Metastatic Liver Carcinoma in the Adrenal Gland (tissue), 2 donors: ENCODE measurements around a stretch of chr5.

- PRO-cap, 2 experiments, result no peak in any of the 2 experiments
These were observed 352.6 kb downstream of the SPOCK1 start for GRCh38 chr5:137146309-137147088.

DNA sequence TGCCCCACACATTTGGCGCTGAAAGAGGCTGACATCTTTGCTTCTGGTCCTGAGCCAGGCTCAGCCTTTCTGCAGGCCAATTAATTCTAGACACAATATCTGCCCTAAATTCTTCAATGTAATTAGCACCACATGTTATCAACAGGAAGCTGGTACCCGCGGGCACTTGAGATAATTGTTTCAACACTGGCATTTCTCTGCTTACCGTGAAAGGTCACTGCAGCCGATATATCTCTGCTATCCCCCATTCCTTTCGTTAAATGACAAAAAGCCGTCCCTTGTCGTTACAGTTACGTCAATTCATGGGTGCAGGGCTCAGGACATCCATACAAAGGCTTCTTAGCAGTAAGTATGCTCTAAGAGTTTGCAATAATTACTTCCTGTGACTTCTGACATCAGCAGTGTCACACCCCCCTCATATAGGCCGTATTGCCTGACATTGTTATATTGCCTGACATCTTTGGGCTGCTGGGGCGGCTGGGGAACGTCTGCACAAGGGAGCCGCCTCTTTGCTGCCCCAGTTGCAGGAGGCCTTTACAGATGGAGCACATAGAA, 65.0 kb upstream of the SPOCK1 start:
- PRO-cap, 2 experiments, result no peak in any of the 2 experiments

DNA sequence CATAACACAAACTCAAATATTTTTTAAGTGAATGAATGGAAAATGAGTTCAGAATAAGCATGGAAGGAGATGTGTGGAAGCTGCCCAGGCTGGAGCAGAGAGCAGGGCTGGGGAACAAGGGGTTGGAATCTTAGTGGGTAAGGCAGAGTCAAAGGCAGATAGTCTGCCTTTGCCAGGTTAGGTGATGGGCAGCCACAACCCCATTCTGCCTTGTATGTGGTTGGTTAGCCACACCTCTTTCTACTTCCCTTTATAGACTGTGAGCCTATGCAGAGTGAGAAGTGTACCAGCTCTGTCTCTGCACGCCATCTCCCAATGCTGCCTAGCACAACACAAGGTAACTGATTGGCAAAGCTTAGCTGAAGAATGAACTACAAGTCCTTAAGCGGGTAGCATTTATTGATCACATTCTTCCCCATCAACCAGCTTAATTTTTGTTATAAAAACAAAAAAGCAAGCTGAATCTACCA, 69.7 kb downstream of the KLHL3 start:
- PRO-cap, 2 experiments, result no peak in any of the 2 experiments

DNA sequence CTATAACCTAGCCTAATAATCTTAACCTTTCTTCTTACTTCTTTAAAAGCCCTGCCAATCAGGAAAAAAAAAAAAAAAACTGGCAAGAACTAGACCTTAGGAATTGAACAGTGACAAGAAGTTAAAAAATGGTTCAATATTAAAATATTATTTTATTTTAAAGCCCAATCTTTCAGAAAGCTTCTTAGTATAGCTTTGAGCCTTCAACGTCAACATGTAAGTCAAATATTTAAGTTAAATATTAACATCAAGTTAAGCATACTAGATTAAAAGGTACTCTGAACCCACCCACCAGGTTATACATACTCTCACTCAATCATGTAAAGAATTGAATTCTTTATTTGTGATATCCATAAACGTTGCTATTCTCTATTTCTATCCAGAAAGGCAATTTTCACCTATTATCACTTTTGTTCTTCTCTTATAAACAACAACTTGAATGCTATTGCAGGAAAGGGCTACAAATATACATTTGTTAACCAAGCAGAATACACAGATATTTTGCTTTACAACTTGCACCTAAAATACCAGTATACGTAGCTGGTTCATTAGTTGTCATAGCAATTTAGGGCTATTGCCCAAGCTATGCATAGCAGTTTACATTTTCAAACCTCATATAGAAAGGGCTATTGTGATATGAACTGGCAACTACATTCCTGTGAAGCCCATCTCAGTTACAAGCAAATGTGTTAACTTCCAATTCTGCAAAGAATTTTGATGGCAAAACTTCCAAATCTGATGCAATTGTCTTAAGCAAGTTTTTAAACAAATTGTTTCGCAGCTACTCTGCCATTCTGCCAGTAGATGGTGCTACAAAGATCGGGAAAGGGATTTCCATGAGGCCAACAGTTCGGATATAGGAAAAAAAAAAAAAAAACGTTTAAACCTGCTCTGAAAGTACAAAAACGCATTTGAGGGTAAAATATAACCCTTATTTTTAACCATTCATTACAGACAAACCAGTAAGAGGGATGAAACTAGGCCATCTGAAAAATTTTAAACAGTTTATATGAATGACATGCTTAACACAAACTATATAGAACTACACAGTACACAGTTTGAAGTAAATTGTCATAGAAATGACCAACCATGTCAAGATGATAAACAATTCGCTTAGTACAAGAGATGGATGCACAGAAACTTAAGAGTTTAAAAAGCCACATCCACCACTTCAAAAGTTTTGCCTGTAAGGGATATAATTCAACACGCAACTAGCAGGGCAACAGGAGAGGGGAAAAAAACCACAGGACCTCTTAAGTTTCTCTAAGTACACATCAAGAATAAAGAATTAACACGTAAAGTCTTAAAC, 2.5 kb downstream of the HNRNPA0 start:
- PRO-cap, 2 experiments, result no peak in any of the 2 experiments

DNA sequence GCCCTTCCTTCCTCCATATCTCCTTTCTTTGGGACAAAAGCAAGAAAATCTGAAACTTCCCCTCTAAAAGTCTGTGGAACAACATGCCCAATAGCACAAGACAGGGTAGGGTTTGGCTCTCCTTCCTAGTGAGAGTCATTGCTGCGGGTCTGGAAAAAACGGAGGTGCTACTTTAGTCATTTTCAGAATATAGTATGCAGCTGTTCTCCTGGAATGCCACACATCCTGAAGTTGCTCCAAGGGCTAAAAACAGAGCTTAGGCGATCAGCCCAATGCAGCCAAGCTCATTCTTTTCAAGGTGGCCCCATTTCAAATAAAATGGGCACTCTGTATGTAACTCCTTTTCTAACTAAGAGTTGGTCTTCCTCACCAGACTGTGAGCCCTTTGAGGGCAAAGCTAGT, 39.5 kb upstream of the MYOT start:
- PRO-cap, 2 experiments, result no peak in any of the 2 experiments

DNA sequence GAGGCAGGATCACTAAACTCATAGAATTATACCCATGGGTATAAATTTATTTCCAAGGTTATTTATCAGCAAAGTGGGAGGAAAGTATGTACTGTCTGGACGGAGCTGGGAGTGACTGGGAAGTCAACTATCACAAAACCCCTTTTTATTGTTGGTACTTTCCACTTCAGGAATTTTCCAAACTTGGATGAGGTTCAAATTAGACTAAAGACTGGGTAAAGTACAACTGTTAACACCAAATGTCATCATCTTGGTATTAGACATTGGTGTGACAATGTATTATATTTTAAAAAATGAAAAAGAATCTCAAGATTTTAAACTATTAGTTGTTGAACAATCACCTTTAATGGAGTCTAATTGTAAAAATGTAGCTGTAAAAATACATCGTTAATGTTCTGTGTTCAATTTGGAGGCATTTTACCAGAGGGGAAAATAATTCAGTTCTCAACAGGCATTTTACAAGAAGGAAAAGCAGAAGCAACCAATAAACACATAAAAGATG, 29.6 kb upstream of the MYOT start:
- PRO-cap, 2 experiments, result no peak in any of the 2 experiments

GRCh38 chr5:138018245-138018650, 14.6 kb downstream of the FAM13B start:
- PRO-cap, 2 experiments, result no peak in any of the 2 experiments

DNA sequence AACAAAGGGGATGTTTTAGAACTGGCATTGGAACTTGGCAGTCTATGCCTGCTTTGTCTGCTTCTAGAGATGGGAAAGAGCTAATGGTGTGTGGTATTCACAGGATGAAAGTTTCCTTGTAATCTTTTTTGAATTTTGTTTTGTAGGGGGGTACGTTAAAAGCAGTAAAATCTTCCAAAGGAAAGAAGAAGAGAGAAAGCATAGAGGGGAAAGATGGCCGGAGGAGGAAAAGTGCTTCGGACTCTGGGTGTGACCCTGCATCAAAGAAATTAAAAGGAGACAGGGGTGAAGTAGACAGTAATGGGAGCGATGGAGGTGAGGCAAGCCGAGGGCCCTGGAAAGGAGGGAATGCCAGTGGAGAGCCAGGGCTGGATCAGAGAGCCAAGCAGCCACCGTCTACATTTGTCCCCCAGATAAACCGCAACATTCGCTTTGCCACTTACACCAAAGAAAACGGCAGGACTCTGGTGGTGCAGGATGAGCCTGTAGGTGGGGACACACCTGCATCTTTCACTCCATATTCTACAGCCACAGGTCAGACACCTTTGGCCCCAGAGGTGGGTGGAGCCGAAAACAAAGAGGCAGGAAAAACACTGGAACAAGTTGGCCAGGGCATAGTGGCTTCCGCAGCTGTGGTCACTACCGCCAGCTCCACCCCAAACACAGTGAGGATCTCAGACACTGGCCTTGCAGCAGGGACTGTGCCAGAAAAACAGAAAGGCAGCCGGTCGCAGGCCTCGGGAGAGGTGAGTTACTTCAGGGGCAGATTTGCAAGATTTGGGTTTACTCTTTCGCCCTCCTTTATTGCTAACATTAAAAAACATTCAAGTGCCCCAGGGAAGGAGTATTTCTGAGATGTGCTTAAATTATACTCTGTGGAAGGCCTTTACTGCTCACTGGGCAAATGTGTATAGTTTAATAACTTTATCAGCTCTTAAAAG, 33.7 kb downstream of the KDM3B start:
- PRO-cap, 2 experiments, result no peak in any of the 2 experiments

DNA sequence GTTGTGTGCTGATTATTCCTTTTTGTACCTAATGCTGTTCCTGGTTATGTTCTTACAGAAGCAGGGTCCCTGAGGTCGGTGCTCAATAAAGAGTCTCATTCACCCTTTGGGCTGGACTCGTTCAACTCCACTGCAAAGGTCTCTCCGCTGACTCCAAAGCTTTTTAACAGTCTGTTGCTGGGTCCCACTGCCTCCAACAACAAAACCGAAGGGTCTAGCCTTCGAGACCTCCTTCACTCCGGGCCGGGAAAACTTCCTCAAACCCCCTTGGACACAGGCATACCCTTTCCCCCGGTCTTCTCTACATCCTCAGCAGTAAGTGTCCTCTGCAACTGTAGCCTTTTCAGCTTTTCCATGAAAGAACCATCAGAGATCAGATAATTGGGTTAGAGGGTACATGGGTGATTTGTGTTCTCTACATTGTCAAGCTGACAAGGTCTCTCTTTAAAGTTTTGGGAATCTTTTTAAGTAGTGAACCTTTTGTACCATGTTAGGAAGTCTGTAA, 18.2 kb upstream of the REEP2 start:
- PRO-cap, 2 experiments, result no peak in any of the 2 experiments

DNA sequence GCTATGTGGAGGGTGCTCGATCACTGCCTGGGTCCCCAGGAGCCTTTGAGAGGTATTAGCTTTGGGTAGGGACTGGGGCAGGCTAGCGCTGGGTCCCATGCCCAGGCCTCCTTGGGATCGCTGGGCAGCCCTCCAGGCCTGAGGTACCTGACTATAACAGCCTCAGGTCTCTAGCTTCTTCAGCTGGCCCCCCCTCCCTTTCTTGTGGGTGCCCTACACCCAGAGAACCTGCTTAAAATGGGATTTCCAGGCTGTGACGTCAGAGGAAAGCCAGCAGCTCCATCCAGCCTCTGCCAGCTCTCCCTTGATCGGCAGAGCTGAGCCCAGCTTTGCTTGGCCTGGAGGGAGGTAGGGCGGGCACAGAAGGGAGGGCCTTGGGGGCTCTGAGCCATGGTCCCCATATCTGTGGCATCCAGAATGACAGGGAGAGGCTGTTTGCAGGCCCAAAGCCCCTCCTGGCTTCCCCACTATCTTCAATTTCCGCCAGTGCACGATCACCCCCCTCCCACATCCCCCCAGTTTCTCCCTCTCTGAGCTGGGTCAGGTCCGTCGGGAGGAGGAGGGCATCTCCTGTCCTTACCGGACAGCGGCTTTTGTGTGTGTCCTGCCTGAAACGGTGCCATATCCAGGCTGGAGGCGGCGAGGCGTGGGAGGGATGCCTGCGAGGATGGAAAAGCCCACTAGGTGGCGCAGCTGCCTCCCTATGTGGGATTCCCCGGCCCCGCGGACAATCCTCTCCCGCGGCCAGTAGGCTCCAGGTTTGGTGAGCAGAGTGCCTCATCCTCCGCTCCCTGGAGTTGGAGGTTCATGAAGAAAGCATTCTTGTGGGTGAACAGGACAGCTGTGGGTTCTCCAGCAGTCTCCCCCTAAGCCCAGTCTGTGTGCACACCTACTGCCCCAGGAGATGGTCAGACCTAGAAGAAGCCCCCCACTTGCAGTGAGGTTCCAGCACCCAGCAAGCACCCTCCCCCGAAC, 10.9 kb downstream of the REEP2 start:
- PRO-cap, 2 experiments, result no peak in any of the 2 experiments

DNA sequence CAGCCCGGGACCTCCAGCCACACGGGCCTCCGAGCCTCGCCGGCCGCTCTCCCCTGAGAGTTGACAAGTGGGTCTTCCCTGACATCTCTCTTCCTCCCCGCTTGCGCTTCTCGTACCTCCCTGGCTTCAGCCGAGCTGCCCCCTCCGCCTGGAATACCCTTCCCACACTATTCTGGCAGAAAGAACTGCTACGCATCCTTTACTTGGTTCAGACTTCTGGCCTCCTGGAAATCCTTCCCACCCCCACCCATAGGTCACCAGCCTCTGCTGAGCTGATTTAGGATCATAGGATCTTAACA, 27.1 kb downstream of the EGR1 start:
- PRO-cap, 2 experiments, result no peak in any of the 2 experiments

GRCh38 chr5:138501844-138502854, 36.9 kb downstream of the EGR1 start:
- PRO-cap, 2 experiments, result no peak in any of the 2 experiments

DNA sequence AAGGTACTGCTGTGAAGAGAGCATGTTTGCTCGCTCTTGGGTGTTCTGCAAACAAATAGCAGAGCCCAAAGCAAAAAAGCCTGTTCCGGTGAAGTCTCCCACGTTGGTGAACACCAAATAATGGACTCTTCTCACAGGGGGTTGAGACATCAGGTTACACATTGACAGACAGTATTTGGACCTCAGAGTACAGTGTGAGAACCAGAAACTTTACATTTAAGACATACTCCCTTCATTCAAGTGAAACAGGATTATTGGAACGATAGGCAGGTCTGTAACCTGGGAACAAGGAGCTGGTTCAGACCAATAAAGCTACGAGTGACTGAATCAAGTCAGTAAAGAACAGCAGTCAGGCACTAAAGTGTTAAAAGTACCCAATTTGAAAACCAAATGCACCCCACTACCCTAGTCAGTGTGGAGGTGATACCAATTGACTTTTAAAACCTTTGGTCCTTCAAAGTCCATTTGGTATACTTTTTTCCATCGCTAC, 36.5 kb downstream of the ETF1 start:
- PRO-cap, 2 experiments, result no peak in any of the 2 experiments

- PRO-cap, 2 experiments, result no peak in any of the 2 experiments
These were observed 11.4 kb downstream of the HSPA9 start for GRCh38 chr5:138563821-138564189.

GRCh38 chr5:138635246-138635793, 60.1 kb upstream of the HSPA9 start:
- PRO-cap, 2 experiments, result peak in 1 of 2 experiments; most common plus-strand start chr5:138635579 (in 1)

GRCh38 chr5:138742373-138742764, 10.9 kb upstream of the CTNNA1 start:
- PRO-cap, 2 experiments, result no peak in any of the 2 experiments

DNA sequence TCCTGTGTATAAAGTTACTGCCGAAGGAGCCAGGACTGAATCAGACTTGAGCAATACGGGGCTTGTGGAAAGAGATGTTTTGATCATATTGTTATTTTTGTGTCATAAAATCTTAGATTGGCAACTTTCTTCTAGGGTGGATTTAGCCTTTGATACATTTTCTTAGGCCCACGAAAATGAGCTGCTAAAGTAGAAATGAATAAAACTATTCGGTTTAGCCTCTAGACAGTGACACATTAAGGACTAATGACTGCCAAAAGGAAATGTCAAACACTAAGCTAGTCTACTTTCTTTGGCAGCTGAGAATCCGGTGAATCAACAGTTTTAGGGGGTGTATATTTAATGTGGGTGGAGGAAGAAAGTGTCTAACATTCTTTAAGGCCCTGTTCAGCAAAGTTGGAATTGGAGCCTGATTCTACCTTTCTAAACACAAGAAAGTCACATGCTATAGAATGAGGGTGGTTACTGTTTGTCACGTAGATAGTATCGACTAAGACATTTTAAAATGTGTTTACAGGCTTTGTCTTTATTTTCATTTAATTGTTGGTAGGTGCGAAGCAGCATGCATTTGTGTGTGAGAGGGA, 30.0 kb downstream of the LRRTM2 start:
- PRO-cap, 2 experiments, result no peak in any of the 2 experiments

- PRO-cap, 2 experiments, result no peak in any of the 2 experiments
These were observed 66.8 kb downstream of the SIL1 start for GRCh38 chr5:139131258-139131934.

DNA sequence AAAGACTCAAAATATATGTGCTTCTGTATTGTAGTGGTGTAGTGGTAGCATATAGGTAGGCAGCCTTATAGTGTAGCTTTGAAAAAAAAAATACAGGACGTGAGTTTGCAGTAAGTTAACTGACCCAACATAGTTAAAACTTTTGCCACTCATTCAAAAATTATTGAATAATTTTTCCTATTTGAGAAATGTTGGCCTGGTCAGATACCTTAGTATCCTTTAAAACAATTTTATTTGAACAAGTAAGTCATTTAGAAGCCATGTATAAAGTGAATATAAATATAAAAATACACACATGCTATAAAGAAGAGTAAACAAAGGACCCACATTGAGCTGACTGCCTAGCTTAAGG, 18.5 kb upstream of the PAIP2 start:
- PRO-cap, 2 experiments, result no peak in any of the 2 experiments

DNA sequence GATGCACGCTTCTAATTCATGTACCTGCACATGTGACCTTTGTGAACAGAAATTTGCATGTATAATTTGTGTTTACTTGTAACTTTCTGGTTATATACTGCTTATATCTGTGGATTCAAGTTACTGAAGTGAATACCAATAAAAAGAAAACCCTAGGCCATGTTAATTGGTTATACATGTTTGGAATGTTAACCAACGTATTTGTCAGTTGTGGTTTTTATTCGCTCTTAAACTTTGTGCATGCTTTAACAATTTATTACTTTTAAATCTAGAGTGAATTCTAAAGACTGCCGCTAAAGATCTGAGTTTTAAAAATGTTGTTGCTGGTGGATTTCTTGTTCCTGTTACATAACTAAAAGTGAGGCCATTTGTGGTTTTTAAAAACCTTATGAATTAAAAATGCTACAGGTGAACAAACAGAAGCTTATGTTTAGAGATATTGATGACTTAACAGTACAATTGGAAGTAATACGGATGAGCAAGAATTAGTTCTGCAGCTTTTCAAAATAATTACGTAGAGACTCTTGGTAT, 11.3 kb upstream of the PAIP2 start:
- PRO-cap, 2 experiments, result no peak in any of the 2 experiments